Placental epithelial cell (primary cell): ENCODE results near the gene BMP2K.

DNA sequence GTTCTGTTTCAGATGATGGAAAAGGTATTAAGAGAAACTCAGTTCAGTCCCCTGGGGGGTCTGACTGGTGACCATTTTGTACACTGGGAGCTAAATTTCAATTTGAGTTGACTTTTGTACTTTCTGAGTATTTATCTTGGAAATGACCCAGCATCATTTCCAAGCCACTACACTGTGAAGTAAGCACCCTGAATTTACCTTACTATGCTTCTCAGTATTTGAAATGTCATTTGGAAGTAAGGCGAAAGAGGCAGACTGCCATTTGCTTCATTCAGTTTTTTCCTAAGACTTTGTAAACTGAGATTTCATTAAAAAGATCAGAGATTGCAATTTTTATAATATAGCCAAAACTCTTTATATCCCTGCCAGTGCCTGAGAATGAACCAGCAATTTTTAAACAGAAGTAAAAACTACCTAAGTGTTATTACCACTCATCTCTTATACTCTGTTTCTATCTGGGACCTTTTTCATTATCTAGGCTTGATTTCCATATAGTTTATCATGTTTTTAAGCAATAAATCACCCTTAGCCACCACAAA is 73.2 kb downstream of the CNOT6L start:
- CAGE, long polyA plus RNA, result no peak

- CAGE, long polyA plus RNA, result no peak
These were observed 22.8 kb downstream of the CNOT6L start for GRCh38 chr4:77796258-77796918.

DNA sequence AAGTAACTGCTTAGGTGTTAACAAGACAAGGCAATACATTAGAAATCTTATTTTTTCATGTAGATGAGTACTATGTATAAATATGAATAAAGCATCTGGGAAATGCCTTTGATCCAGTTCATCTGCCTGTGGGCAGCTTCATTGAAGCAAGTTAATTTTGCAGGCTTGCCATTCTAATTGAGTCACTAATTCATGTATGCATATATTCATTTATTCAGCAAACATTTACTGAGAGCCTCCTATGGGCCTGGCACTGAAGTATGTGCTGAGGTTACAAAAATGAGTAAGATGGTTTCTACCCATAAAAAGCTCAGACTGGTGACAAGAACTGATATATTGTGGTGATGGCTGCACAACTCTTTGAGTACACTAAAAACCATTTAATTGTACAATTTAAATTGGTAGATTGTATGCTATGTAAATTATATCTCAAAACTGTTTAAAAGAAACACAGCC is 1.2 kb upstream of the MRPL1 start:
- CAGE, long polyA plus RNA, result no peak

GRCh38 chr4:78133101-78133755 is 76.1 kb downstream of the FRAS1 start:
- CAGE, long polyA plus RNA, result no peak

- CAGE, long polyA plus RNA, result no peak
These were observed 421 bp upstream of the ANXA3 start for GRCh38 chr4:78551189-78551508.

DNA sequence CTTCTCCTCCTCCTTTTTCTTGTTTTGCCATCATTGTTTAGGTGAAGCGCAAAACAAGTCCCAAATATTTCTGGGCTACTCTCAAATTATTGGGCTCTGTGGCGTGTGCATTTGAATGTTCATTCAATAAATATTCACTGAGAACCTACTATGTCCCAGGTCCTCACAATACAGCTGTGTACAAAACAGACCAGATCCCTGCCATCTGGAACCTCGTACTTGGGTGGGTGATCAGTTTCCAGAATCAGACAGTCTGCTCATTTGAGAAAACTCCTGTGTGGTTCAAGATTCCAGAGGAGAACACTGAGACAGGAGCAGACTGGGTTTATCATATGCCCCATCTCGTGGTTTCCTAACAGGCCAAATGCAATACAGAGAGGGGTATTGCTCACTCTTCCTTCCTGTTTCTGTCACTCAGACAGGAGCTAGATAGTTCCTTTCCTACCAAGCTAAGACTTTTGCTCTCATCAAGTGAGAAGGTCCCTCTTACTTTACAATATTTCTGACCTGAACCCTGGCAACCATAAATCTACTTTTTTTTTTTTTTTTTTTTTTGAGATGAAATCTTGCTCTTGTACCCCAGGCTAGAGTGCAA is 106.4 kb downstream of the ANXA3 start:
- CAGE, long polyA plus RNA, result no peak

GRCh38 chr4:78691284-78691795 is 84.8 kb upstream of the BMP2K start:
- CAGE, long polyA plus RNA, result no peak

DNA sequence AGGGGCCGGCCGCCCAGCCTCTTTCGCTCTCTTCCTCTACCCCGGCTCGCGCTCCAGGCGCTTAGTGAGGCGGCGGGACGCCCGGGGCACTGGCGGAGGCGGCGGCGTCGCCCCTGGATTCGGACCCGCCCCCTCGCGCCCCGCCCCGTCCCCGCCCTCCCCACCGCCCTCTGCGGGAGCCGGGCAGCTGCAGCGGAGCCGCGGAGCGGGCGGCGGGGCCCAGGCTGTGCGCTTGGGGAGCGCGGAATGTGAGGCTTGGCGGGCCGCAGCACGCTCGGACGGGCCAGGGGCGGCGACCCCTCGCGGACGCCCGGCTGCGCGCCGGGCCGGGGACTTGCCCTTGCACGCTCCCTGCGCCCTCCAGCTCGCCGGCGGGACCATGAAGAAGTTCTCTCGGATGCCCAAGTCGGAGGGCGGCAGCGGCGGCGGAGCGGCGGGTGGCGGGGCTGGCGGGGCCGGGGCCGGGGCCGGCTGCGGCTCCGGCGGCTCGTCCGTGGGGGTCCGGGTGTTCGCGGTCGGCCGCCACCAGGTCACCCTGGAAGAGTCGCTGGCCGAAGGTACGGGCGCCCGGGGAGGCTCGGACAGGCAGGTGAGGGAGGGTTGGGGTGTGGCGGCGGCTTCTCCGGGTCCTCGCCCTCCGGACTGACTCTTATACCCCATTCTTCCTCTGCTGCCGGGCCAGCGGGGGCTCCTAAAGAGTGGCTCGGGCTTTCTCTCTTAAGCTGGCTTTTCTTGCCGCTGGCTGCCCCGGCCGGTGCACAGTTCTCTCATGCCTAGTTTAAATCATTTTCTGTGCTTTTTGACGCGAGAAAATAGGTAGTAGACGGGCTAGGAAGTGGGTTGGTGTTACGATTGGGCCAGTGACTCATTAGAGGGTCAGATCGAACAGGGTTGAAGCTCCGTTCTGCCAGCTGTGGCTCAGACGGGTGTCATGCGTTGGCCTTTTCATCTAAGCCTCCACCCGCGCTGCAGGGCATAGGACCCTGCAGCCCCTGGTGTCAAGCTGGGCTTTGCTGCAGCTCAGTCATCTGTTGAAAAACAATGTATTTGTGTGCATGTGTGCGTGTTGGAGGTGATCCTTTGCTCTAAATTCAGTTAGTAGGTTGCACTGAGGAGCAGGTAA is at the start of gene BMP2K:
Gene BMP2K, plus strand, starts transcription at position 186 of the 1,123 bp plus-strand sequence.
- CAGE, long polyA plus RNA, result no peak

DNA sequence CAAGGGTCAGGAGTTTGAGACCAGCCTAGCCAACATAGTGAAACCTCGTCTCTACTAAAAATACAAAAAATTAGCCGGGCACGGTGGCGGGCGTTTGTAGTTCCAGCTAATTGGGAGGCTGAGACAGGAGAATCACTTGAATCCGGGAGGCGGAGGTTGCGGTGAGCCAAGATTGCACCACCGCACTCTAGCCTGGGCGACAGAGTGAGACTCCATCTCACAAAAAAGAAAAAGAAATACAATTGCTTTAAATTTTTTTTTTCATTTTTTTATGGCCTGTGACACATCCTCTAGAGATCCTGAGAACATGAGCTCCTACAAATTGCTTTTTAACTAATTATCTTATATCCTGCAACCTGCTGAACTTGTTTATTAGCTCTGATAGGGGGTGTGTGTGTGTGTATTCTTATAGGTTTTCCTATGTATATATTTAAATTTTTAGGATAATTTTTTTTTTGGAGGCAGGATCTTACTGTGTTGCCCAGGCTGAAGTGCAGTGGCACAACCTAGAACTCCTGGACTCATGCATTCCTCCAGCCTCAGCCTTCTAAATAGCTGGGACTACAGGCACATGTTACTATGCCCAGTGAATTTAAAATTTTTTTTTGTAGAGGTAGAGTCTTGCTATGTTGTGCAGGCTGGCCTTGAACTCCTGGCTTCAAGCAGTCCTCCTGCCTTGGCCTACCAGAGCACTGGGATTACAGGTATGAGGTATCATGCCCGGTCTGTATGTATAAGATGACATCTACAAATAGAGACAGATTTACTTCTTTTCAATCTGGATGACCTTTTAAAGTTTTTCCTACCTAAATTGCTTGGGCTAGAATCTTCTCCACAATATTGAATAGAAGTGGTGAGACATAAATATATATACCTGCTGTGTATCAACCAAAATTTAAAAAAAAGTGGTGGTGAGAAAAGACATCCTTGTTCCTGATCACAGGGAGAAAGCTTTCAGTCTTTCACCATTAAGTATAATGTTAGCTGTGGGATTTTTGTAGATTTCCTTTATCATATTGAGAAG is 29.9 kb downstream of the BMP2K start:
- CAGE, long polyA plus RNA, result no peak

DNA sequence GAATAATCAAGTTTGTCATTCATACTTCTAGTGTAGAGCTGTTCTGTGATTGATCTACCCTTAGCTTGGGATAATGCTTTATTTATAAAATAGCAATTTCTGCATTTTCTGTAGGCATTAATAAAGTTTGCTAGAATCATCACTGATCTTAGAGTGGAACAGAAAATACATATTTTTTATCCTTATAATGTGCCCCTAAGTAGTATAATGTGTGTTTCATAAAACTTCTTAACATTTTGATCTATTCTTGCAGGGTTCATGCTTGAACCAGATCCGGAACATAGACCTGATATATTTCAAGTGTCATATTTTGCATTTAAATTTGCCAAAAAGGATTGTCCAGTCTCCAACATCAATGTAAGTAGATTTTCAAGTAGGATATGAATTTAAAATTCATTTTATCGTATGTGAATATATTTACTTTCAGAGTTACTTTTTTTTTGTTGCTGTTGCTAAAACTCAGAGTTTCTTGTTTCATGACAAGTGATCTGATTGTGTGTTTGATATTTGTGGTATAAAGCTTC is 79.8 kb downstream of the PAQR3 start:
- CAGE, long polyA plus RNA, result no peak

DNA sequence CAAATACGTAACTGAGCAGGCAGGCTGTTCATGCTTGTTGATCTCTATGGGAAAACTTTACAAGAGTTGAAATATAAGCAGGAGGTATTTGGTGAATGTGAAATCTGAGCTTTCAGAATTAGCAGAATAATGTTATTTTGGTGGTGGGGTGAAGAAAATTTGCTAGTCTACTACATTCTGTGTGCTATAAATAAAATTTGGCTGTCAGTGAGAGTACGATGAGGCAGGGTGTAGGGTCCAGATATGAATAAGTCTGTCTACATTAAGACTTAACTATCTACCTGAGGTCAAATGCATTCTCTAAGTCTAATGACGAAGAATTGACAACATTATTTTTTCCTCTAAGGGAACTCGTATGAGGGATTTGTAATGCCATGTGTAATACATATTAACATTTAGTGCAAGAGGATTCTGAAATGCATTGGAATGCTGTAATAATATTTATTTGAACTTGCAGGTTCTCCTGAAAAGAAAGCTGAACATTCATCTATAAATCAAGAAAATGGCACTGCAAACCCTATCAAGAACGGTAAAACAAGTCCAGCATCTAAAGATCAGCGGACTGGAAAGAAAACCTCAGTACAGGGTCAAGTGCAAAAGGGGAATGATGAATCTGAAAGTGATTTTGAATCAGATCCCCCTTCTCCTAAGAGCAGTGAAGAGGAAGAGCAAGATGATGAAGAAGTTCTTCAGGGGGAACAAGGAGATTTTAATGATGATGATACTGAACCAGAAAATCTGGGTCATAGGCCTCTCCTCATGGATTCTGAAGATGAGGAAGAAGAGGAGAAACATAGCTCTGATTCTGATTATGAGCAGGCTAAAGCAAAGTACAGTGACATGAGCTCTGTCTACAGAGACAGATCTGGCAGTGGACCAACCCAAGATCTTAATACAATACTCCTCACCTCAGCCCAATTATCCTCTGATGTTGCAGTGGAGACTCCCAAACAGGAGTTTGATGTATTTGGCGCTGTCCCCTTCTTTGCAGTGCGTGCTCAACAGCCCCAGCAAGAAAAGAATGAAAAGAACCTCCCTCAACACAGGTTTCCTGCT is 28.8 kb downstream of the PAQR3 start:
- CAGE, long polyA plus RNA, result no peak

DNA sequence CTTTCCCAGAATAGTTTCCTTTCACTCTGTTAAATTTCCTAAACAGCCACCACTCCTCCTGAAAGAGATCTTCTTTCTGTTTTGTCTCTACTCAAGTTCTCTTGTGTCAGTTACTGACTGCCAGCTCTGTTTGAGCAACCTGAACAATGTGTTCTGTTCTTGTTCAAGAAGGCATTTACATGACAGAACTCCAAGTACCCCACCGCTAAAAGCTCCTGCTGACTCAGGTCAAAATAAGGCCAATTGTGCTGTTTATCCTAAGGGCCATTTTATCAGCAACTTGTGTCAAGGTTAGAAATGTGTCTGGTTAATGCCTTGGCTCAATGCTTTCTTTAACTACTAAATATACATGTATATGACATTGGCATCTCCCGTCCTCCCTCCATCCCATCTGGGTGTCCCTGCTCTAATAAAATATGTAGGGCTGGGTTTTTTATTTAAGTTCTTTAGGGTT is 144.2 kb upstream of the PAQR3 start:
- CAGE, long polyA plus RNA, result no peak

DNA sequence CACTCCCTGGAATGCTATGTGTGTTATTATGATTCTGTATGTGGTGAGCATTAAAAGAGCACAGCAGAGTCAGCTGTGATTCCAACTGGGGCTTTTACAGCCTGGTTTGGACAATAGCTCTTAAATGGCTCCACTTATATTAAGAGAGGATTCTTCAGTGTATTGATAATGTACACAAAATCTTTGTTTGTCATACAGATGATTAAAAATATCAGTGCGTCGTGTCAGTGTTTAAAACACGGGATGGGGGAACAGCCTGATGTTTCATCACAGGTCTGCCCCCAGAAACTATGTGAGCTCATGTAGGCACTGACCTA is 274.3 kb upstream of the GK2 start:
- CAGE, long polyA plus RNA, result no peak

GRCh38 chr4:80201558-80202569 is 4.6 kb downstream of the PRDM8 start:
- CAGE, long polyA plus RNA, result no peak

GRCh38 chr4:81468988-81469703 is 2.6 kb downstream of the RASGEF1B start:
- CAGE, long polyA plus RNA, result no peak

GRCh38 chr4:81504297-81505662 is 33.1 kb upstream of the RASGEF1B start:
- CAGE, long polyA plus RNA, result no peak

- CAGE, long polyA plus RNA, result no peak
These were observed 156.8 kb upstream of the RASGEF1B start for GRCh38 chr4:81628477-81628948.

DNA sequence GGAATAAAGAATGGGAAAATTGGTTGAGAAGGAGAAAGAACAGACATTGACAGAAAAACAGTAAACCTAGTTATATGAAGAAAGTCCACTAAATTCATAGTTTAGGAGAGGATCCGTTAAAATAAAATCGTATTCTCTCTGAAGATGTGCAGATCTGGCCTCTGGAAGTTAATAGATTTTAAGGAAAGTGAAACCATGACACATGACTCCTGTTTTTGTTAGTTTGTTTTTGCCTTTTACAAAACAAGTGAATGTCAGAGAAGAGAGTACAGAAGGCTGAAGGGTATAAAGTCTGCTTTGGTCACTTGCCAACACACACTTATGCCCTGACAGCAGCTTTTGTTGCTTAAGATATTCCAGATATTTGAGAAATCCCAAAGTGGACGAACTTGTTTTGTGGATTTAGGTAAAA is 192.3 kb upstream of the RASGEF1B start:
- CAGE, long polyA plus RNA, result no peak

DNA sequence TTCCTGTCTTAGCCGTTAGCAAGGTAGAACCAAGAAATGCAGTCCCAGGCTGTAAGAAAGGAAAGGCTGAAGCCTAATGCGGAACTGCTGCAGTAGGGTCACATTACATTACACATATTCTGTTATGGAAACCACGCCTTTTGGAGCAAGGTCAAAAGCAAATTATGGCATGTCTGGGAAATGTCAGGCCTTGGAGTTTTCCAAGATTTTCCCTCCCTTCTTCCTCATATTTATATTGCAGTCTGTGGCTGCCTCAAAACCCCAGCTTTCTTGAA is 204.9 kb upstream of the RASGEF1B start:
- CAGE, long polyA plus RNA, result no peak

GRCh38 chr4:82353242-82353924 is 20.4 kb downstream of the HNRNPD start:
- CAGE, long polyA plus RNA, result no peak